BJ (cell line): ENCODE measurements around the genes INF2 and AKT1.

- CAGE, long polyA plus RNA: no peak
- RRBS: no CpG with 5 or more reads among the region's 14 CpGs
Observed at GRCh38 chr14:103879241-103879618, 31.9 kb upstream of the PPP1R13B start.

GRCh38 chr14:104086245-104086690 is 768 bp downstream of the ASPG start:
- CAGE, long polyA plus RNA: no peak
- RRBS: no CpG with 5 or more reads among the region's 13 CpGs

- CAGE, long polyA plus RNA: no peak
- RRBS: 62% methylated on average over 8 of the region's 17 CpGs
Observed at GRCh38 chr14:104113975-104114623, 24.3 kb upstream of the KIF26A start.

DNA sequence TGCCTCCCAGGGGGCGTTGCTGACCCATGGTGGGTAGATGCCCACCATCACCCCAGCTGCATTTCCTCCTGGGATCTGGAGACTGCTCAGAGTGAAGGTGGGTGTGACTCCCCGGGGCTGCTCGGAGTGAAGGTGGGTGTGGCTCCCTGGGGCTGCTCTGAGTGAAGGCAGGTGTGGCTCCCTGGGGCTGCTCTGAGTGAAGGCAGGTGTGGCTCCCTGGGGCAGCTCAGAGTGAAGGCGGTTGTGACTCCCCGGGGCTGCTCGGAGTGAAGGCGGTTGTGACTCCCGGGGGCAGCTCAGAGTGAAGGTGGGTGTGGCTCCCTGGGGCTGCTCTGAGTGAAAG is 86.7 kb downstream of the KIF26A start:
- CAGE, long polyA plus RNA: no peak
- RRBS: no CpG with 5 or more reads among the region's 8 CpGs

DNA sequence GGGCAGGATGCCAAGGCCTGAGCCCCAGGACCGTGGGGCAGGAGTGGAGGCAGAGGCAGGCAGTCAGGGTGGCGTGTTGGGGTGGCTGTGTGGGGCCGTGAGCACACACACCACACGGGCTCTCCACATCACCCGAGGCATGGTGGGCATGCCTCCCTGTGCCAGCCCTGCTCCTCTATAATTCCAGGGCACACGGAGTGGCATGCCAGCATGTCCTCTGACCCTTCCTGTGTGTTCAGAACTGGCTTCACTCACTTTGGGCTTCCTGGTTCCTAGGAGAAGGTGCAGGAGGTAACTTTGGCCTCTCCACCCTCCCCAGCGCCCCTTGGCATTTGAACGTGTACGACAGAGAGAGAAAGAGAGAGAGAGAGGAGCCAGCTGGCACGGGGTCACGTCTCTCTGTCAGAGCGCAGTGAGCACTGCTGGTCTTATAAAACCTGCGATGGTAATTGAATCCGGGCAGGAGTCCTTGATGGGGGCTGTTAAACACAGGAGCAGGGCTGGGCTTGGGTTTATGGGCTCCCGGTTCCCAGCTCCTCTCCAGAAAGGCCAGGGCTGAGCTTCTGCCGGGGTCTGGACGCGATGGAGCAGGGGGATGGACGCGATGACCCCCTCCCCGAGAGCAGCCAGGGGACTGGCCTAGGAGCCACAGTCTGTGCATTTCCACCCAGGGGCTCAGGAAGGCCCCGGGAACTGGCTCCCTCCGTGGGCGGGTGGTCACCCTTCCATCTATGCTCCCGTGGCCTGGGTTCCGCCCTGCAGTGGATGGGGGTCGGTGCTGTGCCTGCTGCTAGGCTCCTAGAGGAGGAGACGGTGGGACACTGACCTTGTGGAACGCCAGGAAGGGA is 144.4 kb downstream of the KIF26A start:
- CAGE, long polyA plus RNA: no peak
- RRBS: 28% methylated on average over 6 of the region's 29 CpGs

DNA sequence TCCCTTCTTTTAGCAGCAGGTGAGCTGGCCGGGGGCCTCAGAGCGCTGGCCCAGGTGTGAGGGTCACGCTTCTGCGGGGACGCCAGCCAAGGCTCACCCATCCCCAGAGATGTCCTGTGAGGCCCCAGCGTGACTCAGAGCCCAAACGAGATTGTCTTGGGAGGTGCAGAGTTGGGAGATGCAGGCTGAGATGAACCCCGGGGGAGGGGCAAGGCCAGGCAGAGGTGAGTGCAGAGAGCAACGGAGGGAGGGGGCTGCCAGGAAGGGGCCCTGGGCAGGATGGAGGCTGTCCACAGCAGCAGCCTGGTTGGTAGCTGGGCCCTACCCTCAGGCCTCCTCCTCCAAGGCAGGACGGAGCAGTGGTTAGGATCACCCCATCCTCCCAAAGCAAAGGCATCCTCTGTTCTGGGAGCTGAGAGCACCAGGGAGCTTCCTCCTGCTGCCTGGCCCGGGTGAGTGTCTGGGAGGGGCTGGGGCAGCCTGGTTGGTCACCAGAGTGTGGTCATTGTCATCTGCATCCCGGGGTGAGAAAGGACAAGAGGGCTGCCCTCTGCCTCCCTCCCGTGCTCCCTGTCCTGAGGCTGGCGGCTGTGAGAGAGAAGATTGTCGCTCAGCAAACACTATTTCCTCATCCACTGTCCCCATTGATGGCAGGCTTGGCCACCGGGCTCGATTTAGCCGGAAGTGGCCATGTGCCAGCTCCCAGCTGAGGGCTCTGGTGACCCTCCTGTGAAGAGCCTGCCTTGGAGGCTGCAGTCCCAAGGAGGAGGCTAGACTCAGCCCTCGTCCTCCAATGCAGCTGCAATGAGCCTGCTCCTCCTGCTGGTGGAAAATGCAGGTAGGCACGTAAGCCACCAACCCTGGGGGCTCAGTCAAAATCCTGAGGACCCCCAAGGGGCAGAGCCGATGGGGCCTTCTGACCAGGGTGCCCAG is 155.4 kb downstream of the KIF26A start:
- CAGE, long polyA plus RNA: no peak
- RRBS: 28% methylated on average over 2 of the region's 21 CpGs

DNA sequence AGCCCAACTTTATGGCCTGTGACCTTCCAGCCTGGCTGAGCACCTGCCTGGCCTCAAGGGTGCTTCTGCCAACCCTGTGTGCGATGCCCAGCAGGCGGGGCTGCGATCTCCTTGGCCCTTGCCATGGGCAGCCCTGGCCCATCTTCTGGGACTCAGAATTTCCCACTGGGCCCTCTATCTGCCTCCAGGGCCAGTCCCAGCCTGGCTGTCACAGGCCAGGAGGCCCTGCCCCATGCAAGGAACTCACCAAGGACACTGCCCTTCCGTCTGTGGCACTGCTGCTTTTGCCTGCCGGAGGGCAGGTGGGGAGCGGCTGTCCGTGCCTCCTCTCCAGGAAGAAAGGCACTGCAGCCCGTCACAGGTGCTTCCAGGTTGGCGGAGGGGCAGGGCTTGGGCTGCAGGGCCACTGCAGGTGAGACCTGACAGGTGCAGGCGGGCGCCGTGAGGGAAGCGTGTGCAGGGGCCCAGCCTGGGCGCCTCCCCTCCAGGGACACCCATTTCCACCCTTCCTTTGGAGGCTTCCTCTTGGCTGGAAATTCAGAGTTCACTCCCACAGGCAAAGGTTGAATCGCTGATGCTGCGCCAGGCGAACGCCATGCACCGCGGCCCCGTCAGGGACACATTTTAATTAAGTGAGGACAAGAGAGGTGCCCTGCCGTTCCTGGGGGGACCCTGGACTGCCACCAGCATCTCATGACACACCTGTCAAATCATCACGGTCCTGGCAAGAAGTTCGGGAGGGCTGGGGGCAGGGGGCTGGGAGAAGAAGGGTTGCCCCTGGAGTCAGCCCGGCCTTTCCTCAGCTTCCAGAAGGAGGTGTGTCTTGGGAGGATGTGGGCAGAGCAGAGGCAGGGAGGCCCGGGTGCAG is 178.0 kb downstream of the KIF26A start:
- CAGE, long polyA plus RNA: no peak
- RRBS: 27% methylated on average over 2 of the region's 26 CpGs

- CAGE, long polyA plus RNA: no peak
- RRBS: 41% methylated on average over 6 of the region's 23 CpGs
Observed at GRCh38 chr14:104341836-104342420, 203.5 kb downstream of the KIF26A start.

GRCh38 chr14:104435993-104436671 is 143.4 kb upstream of the C14orf180 start:
- CAGE, long polyA plus RNA: no peak
- RRBS: 7% methylated on average over 7 of the region's 26 CpGs

GRCh38 chr14:104563933-104564325 is 15.6 kb upstream of the C14orf180 start:
- CAGE, long polyA plus RNA: no peak
- RRBS: 4% methylated on average over 10 of the region's 14 CpGs

DNA sequence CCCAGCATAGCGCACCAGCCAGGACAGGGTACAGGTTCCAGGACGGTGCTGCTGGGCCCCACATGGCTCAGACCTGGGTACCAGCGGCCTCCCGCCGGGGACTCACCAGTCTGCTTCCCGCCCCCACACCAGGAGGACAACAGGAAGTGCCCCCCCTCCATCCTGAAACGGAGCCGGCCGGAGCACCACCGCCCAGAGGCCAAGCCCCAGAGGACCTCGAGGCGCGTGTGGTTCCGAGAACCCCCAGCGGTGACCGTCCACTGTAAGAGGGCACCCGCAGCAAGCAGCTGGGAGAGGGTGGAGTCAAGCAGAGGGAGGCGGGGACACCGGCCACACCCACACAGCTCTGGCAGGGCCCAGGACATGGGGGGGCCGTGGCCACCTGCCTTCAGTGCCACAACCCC is 8.1 kb downstream of the C14orf180 start:
- CAGE, long polyA plus RNA: no peak
- RRBS: 53% methylated on average over 6 of the region's 20 CpGs

DNA sequence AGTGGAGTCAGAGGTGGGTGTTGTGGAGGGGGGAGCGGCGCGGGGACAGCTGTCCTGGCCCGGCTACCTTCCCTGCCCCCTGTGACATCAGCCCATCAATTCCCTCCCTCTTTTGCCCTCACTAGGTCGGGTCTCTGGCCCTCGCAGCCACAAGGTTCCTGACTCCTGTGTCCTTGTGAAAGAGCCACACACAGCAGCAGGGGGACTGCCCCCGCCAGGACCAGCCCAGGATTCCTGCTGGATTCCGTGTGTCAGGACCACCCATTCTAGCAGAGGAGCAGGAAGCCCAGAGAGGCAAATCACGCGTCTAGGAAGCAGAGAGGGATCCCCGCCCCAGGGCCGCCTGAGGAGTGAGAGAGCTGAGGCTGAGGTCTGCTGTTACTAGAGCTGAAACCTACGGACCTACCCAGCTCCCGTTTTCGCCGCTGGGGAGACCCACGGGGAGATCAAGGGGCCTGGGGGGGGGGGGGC is 12.7 kb upstream of the INF2 start:
- CAGE, long polyA plus RNA: no peak
- RRBS: no CpG with 5 or more reads among the region's 17 CpGs

DNA sequence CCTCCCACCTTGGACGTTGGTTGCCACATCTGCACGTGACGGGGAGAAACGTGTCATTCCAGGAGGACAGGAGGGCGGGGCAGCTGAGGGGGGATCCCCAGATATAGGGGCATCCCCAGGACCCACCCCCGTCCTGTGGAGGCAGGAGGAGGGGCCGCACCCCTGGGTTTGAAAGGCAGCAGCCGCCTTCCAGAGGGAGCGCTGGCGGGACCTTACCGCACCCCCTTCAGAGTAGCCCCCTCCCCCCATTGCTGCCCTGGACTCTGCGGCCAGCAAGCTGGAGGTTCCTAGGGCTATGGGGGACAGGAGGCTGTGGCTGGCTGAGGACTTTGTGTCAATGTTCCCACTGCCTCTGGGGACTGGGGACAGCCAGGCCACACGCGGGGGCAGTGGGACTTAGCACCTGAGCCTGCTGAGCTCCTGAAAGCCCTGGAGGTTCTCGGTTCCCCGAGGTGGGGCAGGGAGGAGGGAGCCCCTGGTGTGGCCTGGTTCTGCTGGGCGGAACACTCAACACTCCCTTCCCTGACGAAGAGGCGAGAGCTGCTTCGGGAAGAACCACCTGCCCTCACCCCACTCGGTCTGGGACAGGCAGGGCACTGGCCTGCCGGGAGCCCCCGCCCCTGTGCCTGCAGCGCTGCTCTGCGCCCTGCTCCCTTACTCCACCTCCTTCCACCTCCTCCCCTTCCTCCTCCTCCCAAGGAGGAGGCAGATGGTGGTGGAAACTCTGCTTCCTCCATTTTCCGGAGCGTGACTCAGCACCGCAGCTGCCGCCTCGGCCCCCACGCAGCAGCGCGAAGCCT is 12.0 kb upstream of the INF2 start:
- CAGE, long polyA plus RNA: no peak
- RRBS: 2% methylated on average over 7 of the region's 33 CpGs

- CAGE, long polyA plus RNA: no peak
- RRBS: no CpG with 5 or more reads among the region's 12 CpGs
Observed at GRCh38 chr14:104682359-104682884, 7.0 kb upstream of the INF2 start.

- CAGE, long polyA plus RNA: no peak
- RRBS: 14% methylated on average over 12 of the region's 80 CpGs
Observed at GRCh38 chr14:104688654-104689728, at the start of gene INF2. INF2 (plus strand) TSS chr14:104689618.

- CAGE, long polyA plus RNA: no peak
- RRBS: 7% methylated on average over 7 of the region's 27 CpGs
Observed at GRCh38 chr14:104735888-104736925, 12.2 kb downstream of the ADSS1 start.

DNA sequence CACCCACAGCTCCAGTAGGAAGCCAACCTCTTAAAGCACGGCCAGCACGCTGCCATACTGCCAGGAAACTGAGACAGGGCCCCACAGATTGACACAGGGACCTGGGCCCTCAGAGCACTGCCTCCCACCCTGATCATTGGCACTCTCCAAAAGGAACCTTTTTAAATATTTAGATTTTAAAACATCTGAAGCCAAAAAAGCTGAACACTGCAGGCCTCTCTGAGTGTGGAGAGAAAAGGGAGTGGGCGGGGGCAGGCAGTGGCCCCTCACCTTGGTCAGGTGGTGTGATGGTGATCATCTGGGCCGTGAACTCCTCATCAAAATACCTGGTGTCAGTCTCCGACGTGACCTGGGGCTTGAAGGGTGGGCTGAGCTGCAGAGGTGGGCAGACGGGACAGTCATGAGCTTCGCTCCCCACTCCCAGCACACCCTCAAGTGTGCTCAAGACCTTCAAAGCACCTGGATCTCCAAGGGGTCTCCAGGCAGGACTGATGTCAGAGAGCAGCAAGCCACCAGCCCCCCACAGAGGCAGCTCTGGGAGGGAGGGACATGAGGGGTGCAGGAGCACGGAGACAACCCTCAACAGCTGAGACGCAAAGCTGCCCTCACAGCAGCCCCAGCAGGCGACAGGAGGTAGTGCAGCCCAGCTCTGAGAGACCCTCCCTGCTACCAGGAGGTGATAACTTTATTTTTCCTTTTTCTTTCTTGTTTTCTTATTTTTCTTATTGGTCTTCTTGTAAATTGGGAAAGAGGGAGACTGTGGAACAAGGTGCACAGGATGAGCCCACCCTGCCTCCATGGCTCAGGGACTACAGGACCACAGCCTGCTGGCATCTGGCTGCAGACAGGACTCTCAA is 17.8 kb downstream of the SIVA1 start:
- CAGE, long polyA plus RNA: no peak
- RRBS: no CpG with 5 or more reads among the region's 11 CpGs

- CAGE, long polyA plus RNA: no peak
- RRBS: no CpG with 5 or more reads among the region's 24 CpGs
Observed at GRCh38 chr14:104776469-104777479, 18.8 kb downstream of the AKT1 start.

DNA sequence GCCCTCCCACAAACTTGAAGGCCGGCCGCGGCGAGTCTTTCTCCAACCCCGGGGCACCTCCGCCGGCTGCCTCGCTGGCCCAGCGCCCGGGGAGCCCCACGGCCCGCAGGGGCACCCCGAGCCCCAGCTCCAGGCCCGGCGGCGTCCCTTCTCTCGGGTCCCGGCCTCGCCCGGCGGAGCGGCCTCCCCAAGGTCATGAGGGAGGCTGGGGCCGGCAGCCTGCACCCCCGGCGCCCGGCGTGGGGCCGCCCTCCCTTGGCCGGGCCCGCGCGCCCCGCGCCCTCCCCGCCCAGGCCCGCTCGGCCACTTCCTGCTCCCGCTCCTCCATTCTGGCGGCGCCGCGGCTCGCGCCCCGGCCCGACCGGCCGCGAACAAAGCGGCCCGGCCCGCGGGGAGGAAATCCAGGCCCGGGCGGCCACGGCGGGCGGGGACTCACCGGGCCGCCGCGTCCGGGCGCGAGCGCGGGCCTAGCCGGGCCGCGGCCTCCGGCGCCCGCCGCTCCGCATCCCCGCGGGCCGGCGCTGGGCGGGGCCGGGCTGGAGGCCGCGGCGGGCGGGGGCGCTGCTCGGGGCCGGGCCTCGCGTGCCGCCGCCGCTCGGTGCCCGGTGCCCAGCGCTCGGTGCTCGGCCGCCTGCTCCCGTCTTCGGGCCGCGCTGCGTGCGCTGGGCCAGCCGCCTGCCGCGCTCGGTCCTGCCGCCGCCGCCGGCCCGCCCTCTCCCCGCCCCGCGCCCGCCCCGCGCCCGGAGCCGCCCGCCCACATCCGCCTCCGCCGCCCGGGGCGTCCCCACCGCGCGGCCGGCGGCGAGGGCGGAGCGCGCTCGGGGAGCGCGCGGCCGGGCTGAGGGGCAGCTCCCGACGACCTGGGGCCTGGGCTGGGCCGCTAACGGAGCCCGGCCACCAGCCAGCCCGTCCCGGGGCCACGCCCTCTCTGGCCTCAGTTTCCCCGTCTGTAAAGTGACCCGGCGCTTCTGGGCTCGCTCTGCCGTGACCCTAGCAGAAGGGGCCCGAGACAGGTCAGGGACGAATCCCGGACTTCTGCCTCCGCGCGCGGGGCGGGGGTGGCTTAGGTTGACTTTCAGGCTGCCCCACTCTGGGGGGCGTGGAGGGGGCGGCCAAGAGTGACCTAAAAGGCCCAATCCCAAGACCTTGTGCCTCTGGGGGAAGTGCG is at the start of gene AKT1:
TSS of gene AKT1 (minus strand) at position 701 of the 1,168 bp plus-strand sequence.
- CAGE, long polyA plus RNA: no peak
- RRBS: 1% methylated on average over 76 of the region's 166 CpGs

- CAGE, long polyA plus RNA: no peak
- RRBS: no CpG with 5 or more reads among the region's 29 CpGs
Observed at GRCh38 chr14:104802237-104803153, 1.6 kb downstream of the ZBTB42 start.